Measurements from ENCODE around the genes MLNR and ARL11.

DNA sequence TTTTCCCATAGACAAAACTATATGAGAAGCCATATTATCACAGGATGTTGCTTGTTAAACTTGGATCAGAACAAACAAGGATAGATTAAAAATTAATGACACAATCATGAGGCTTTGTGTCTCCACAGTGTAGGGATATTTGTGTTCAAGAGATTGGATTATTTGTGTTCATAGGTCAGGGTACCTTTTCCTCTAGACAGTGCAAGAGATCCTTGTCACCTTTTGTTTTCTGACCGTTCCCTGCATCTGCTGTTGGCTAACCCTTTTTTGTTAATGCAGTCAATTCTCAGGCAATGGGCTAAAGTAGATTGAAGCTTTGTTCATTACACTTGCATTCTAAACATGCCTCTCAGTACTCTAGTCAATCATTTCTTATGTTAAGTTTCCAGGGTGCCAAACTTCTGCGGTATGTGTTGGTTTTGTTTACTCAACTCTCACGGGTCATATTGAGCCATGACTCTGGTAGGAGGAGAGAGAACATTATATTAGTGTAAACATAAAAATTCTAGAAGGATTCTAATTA, 1.7 kb upstream of the MED4 start:
- PRO-cap, 4 experiments: no peak in any of the 4 experiments
- RAMPAGE, long total RNA, 2 experiments: no peak in any of the 2 experiments

- PRO-cap, 4 experiments: peak in 1 of 4 experiments; most common minus-strand start chr13:48151518 (in 1)
- RAMPAGE, long total RNA, 2 experiments: no peak in any of the 2 experiments
Measured at GRCh38 chr13:48151426-48151733, 56.5 kb upstream of the MED4 start.

GRCh38 chr13:48252007-48252724, 19.2 kb downstream of the ITM2B start:
- PRO-cap, 4 experiments: no peak in any of the 4 experiments
- RAMPAGE, long total RNA, 2 experiments: no peak in any of the 2 experiments

GRCh38 chr13:48542200-48542504, 9.3 kb upstream of the RCBTB2 start:
- PRO-cap, 4 experiments: no peak in any of the 4 experiments
- RAMPAGE, long total RNA, 2 experiments: no peak in any of the 2 experiments

DNA sequence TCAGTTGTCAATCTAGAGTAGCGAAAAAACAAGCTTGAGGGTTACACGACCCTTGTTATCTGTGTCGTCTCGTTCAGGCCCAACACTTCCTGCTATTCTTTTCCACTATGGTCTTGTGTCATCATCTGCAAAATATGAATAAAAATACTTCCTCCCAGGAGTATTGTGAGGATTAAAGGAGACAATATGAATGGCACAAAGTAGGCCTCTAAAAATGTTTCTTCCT, 40.4 kb upstream of the RCBTB2 start:
- PRO-cap, 4 experiments: peak in 3 of 4 experiments; most common plus-strand start position 160 of the sequence (in 1); most common minus-strand start position 91 of the sequence (in 3)
- RAMPAGE, long total RNA, 2 experiments: no peak in any of the 2 experiments

DNA sequence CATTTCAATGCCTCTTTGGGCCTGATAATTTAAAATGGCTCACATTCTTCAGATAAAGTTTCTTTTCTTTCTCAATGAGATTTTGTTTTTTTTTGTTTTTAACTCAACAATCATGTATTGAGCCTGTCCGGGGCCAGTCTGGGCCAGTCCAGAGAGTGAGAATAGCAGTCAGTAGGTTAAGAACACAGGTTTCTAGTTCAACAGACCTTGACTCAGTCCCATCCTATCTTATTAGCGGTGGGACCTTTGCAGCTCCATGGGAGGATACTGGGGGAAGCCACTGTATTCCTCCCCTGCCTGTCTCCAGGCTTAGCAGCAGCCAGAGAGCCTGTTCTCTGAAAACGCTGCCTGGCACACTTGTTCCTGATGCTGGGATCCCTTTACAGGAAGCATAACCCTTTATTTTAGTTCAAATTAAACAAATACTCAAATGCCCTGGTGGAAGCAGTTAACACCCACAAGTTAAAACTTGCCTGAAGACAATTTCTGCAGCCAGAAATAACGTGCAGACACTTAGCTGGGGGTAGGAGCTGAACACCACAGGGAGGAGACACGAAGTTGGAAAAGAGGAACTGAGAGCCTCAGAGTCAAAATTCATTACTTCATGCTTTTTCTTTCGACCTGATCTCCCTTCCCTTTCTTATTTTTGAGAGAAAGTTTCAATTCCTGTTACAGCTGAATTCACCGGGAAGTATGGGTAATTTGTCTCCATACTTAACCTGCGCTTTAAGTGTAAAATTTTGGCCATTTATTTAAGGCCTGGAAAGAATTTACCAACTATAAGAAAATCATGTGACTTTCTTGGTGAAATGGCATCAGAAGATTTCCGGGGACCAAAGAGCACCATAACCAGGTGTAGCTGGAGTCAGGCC, 46.1 kb upstream of the RCBTB2 start:
- PRO-cap, 4 experiments: peak in 1 of 4 experiments; most common plus-strand start position 491 of the sequence (in 1); most common minus-strand start position 299 of the sequence (in 1)
- RAMPAGE, long total RNA, 2 experiments: no peak in any of the 2 experiments

DNA sequence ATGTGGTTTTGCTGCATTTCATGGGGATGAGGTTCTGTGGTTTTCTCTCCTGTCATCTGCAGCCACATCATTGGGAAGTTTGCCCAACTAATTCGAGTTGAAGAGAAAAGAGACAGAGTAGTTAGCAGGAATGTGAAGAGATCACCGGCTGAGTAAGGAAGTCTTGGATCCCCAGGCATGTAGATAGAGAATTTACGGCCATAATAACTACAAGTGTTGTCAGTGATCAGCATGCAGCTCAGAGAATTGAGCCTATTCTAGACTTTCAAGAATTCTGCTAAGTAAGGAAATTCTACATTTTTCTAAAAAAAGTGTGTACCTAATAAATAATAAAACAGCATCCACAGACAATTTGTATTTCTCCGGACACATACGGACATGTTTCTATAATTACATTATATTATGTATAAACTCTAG, 122.2 kb downstream of the CYSLTR2 start:
- PRO-cap, 4 experiments: no peak in any of the 4 experiments
- RAMPAGE, long total RNA, 2 experiments: no peak in any of the 2 experiments

DNA sequence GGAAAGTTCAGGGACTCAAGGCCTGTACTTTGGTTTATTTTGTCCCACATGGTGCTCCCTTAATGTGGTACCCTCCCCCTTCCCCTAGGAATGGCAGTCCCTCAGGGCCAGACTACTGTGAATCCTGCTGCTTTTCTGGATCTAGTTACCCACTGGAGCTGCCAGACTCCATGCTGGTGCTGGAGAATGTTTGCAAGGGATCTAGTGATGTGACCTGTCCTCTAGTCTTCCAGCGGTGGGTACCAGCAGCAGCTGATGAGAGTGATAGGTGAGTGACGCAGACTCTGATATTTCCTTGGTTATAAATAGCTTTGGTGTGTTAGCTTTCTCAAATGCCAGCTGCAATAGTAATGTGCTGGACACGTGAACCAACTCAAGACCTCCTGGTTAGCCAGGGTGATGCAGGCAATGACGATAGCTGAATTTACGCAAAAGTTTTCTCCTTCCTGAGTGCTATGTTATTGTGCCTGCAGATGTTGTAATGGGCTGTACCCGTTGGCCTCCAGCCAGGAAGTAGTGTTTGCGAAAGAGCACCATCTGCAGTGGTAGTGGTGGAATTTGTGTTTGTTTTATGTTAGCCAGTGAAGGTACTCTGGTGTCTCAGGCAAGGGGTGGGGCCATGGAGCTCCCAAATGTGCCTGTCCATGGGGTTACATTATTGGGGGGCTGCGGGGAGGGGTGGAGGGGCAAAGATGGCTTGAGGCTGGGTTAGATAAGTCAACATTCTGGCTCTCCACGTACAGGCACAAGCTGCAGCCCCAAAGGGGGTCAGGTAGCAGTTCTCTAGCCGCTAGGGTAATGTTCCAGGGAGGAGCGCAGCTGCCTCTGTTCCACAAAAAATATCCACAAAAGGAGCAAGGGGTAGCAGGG, 129.5 kb downstream of the CYSLTR2 start:
- PRO-cap, 4 experiments: peak in 2 of 4 experiments; most common minus-strand start position 231 of the sequence (in 2)
- RAMPAGE, long total RNA, 2 experiments: no peak in any of the 2 experiments

DNA sequence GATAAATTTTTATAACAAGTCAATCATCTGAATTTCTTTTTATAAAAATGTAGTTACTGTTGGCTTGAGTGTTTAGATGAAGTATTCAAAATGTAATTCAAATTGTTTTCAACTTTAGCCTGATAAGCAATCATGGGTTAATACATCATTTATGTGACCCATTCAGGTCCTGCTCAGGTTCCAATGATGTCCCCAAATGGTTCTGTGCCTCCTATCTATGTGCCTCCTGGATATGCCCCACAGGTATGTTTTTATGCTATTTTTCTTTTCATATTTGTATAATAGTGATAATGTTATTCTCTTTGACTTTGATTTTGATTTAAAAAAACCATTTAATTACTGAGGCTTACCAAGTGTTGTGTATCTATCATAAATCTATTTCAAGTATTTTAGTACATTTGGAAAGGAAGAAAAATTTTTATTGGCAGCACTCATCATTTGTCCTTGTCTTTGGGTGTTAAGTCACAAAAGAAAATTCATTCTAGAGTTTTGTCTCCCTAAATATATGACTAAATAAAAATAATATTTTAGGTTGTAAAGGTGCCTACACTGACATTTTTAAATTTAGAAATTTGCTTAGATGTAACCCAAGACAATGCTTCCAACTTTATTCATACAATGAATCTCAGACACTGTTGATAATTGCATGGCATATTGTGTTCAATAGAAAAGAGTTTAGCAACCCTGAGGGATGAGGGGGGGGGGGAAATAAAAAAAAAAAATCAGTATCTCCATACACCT, 105.5 kb upstream of the MLNR start:
- PRO-cap, 4 experiments: no peak in any of the 4 experiments
- RAMPAGE, long total RNA, 2 experiments: no peak in any of the 2 experiments

GRCh38 chr13:49219794-49220982, at the start of gene MLNR:
Gene MLNR, plus strand, starts transcription at chr13:49220338.
- PRO-cap, 4 experiments: peak in 1 of 4 experiments; most common plus-strand start chr13:49220662 (in 1); most common minus-strand start chr13:49220045 (in 1)
- RAMPAGE, long total RNA, 2 experiments: no peak in any of the 2 experiments

- PRO-cap, 4 experiments: no peak in any of the 4 experiments
- RAMPAGE, long total RNA, 2 experiments: no peak in any of the 2 experiments
Measured at GRCh38 chr13:49299014-49299612, 51.4 kb downstream of the CDADC1 start.

- PRO-cap, 4 experiments: peak in 4 of 4 experiments; most common plus-strand start chr13:49628547 (in 3); most common minus-strand start chr13:49628401 (in 4)
- RAMPAGE, long total RNA, 2 experiments: start-site peak on the plus strand in 1 of 2 experiments, at chr13:49628502-49628544 at its widest, 7 reads per replicate
Measured at GRCh38 chr13:49628152-49628727, at the start of gene ARL11. Gene ARL11, plus strand, starts transcription at chr13:49628507.

GRCh38 chr13:49635327-49636332, 7.3 kb downstream of the ARL11 start:
- PRO-cap, 4 experiments: peak in 2 of 4 experiments; most common plus-strand start chr13:49635860 (in 1)
- RAMPAGE, long total RNA, 2 experiments: no peak in any of the 2 experiments

GRCh38 chr13:50001301-50001777, 4.5 kb downstream of the TRIM13 start:
- PRO-cap, 4 experiments: no peak in any of the 4 experiments
- RAMPAGE, long total RNA, 2 experiments: no peak in any of the 2 experiments

DNA sequence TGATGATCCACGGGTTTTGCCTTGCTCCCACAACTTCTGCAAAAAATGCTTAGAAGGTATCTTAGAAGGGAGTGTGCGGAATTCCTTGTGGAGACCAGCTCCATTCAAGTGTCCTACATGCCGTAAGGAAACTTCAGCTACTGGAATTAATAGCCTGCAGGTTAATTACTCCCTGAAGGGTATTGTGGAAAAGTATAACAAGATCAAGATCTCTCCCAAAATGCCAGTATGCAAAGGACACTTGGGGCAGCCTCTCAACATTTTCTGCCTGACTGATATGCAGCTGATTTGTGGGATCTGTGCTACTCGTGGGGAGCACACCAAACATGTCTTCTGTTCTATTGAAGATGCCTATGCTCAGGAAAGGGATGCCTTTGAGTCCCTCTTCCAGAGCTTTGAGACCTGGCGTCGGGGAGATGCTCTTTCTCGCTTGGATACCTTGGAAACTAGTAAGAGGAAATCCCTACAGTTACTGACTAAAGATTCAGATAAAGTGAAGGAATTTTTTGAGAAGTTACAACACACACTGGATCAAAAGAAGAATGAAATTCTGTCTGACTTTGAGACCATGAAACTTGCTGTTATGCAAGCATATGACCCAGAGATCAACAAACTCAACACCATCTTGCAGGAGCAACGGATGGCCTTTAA, 3.1 kb upstream of the KCNRG start:
- PRO-cap, 4 experiments: no peak in any of the 4 experiments
- RAMPAGE, long total RNA, 2 experiments: no peak in any of the 2 experiments

DNA sequence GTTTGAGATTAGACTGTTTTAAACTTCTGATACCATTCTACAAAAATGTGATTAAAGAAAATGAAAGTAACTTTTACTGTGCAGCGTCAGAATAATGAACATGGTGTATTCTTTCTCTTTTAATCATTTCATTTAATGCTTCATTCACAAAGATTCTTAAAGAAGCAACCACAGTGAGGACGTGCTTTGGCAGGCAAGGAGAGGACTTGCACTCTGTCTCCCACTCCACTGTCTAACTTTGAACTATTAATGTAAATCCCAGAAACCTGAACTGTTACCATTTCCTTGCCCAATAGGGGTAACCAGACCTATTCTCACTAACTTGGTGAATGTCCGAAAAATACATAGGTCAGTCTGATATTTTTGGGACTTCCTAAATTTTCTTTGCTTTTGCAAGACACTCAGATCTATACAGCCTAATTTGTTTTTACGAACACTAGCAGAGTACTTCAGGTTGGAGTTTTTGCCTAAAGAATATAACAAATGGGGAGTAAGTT, 137.1 kb downstream of the KCNRG start:
- PRO-cap, 4 experiments: no peak in any of the 4 experiments
- RAMPAGE, long total RNA, 2 experiments: no peak in any of the 2 experiments

DNA sequence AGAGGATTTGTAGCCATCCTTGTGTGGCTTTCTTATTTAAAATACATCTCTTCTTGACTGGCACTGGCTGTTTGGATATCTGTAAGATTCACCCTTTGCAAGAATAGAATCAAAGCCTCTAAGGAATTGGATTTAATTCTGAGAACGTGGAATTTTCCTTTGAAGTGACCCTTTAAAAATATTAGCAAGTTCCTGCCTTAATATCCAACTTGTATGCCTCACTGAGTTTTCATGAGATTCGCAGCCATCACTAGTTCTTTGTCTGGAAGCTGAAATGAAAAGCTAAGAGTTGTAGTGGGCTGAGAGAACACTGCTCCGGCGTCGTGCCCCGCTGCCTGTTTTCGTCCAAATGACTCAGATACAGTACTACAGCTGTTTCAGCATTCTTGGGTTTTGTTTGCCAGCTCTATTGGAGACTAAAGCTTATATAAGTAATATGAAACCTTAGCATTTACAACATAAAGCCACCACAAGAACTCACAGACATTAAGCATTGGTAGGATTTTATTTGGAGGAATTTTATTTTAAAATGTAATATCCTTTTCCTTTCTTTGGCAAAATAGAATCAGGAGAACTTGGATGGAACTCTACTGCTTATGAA, 299.8 kb downstream of the DLEU7 start:
- PRO-cap, 4 experiments: no peak in any of the 4 experiments
- RAMPAGE, long total RNA, 2 experiments: no peak in any of the 2 experiments

DNA sequence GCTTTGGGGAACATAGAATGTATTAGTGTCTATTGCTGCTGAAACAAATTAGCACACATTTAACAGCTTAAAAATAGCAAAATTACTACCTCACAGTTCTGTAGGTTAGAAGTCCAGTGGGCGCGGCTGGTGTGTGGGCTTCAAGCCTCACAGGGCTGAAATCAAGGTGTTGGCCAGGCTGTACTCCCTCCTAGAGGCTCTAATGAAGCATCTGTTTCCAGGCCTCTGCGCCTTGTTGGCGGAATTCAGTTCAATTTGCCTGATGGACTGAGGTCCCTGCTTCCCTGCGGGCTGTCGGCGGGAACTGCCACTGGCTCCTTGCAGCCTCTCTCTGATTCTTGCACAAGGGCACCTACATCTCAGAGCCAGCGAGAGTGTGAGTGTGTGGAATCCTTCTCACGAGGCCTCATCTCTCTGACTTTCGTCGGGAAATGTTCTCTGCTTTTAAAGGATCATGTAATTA, 128.7 kb downstream of the DLEU7 start:
- PRO-cap, 4 experiments: peak in 1 of 4 experiments; most common plus-strand start position 334 of the sequence (in 1); most common minus-strand start position 306 of the sequence (in 1)
- RAMPAGE, long total RNA, 2 experiments: no peak in any of the 2 experiments

GRCh38 chr13:50893600-50894009, 16.0 kb upstream of the RNASEH2B start:
- PRO-cap, 4 experiments: no peak in any of the 4 experiments
- RAMPAGE, long total RNA, 2 experiments: no peak in any of the 2 experiments

GRCh38 chr13:51174576-51175495, 47.4 kb upstream of the FAM124A start:
- PRO-cap, 4 experiments: no peak in any of the 4 experiments
- RAMPAGE, long total RNA, 2 experiments: no peak in any of the 2 experiments